HGPS cell (cell line): ENCODE data around the genes SNPH, SIRPD and OXT.

- RRBS: 75% methylated on average over 4 of the region's 37 CpGs
Measured at GRCh38 chr20:129853-130526, 12.4 kb upstream of the DEFB126 start.

- RRBS: 2% methylated on average over 35 of the region's 62 CpGs
Measured at GRCh38 chr20:298030-298861, 876 bp downstream of the ZCCHC3 start.

DNA sequence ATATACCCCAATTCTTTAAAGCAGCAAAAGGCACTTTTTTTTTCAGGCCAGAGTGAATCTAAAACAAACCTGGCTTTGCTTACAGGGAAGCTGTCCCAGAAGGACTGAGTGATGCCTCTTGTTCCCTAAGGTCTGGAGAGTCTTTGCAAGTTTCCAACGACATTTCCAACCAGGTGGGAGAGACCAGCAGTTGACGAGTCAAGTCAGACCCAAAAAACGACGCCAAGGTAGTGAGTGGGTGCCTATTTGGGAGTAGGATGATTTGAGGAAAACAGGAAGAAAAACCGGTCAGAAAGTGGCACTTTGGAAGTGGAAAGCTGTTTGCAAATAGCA lies 25.0 kb downstream of the TBC1D20 start:
- RRBS: no CpG with 5 or more reads among the region's 5 CpGs

GRCh38 chr20:483564-483984 lies 21.2 kb upstream of the TBC1D20 start:
- RRBS: no CpG with 5 or more reads among the region's 10 CpGs

DNA sequence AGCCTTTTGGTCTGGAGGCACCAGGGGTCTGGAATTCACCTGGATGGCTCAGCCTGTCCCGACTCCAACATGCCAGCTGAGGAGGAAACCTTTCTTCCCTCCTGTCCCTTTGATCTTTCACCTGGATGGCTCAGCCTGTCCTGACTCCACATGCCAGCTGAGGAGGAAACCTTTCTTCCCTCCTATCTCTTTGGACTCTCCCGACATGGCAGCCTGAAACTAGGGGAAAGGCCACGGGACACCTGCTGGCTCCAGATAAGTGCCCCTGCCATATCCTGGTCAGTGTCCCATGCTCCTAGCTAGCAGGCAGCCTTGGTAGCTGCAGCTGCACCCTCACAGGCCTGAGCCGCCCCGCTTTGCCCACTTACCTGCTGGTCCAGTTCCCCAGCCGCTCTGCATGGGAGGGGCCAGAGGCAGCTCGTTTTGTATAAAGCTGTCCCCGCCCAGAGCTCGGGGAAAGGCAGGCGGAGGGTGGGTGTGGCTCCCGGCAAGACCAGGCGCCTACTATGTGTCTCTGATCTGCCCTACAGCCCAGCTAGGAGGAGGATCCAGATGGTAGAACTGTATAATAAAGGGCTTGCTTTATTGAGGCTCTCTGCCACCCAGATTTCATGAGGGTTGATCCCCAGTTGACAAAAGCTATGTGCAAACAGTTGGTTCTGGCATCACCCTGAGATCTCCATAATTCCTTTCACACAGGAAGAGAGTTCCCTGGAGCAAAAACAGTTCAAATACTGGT lies 7.5 kb upstream of the SLC52A3 start:
- RRBS: no CpG with 5 or more reads among the region's 12 CpGs

DNA sequence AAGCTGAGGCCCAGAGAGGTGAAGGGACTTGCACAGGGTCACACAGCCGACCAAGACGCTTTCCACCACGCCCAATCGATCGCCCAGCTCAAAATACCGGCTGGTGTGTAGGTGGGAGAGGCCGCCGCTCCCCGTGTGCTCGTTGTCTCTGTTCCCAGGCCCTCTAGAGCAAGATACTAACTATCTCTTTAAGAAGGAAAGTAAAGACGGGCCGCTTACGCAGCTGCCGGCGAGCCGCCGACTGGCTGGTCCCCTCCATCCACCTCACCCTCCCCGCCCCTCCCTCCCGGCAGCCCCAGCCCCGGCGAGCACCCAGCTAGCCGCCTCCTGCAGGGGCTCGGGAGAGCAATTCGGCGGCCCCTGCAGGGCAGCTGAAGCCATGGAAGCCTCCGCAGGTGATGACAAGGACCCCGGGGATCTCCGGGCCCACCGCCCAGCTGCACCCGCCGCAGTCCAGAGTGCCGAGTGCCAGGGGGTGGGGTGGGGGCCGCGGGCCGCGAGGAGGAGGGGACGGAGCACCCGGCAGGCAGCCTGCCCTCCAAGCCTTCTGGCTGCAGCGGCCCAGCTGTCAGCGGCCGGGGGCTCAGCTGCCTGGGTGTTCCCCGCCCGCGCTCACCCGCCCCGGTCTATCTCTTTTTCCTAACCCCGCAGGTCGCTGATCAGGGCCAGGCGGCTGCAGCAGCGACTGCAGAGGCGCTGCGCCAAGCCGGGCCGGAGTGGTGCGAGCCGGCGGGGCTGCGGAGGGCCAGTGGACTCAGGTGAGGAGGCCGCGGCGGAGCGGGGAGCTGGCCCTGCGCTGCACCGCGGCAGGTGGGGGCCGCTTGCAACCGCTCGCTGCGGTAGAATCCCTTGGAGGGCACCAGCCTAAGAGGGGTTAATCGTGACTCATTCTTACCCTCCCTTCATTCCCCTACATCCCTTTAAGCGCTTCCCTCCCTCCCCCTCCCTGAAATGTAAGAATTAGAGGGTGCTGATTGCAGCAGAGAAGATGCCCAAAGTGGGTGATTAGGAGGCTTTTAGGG lies at the start of gene SNPH:
Gene SNPH (plus strand): TSS at position 292 of the 1,022 bp plus-strand sequence.
- RRBS: 3% methylated on average over 35 of the region's 71 CpGs

GRCh38 chr20:1385666-1386515 lies 7.0 kb downstream of the FKBP1A start:
- RRBS: no CpG with 5 or more reads among the region's 5 CpGs

DNA sequence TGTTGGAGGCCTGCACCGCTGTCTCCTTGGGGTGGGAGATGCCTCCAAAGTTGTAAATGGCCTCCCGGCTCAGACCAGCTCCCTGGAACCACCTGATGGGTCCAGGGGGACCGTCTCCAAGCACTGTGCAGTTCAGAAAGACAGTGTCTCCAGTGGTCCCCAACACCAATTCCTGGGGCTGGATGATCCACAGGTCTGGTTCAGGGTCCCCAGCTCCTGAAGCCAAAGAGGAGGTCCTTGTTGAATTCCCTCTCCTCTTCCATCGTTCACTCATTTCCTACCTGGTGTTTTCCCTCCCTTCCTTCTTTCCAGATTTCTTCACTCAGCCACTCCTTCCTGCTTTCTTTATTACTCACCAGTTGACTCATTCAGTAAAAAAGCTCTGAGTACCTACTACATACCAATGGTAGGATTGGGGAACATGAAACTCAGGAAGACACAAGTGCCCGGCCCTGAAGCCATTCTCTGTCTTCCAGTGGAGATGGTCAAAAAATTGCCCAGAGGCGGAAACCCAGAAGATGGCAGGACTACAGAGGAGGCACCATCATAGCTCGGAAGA lies 11.8 kb upstream of the NSFL1C start:
- RRBS: no CpG with 5 or more reads among the region's 7 CpGs

DNA sequence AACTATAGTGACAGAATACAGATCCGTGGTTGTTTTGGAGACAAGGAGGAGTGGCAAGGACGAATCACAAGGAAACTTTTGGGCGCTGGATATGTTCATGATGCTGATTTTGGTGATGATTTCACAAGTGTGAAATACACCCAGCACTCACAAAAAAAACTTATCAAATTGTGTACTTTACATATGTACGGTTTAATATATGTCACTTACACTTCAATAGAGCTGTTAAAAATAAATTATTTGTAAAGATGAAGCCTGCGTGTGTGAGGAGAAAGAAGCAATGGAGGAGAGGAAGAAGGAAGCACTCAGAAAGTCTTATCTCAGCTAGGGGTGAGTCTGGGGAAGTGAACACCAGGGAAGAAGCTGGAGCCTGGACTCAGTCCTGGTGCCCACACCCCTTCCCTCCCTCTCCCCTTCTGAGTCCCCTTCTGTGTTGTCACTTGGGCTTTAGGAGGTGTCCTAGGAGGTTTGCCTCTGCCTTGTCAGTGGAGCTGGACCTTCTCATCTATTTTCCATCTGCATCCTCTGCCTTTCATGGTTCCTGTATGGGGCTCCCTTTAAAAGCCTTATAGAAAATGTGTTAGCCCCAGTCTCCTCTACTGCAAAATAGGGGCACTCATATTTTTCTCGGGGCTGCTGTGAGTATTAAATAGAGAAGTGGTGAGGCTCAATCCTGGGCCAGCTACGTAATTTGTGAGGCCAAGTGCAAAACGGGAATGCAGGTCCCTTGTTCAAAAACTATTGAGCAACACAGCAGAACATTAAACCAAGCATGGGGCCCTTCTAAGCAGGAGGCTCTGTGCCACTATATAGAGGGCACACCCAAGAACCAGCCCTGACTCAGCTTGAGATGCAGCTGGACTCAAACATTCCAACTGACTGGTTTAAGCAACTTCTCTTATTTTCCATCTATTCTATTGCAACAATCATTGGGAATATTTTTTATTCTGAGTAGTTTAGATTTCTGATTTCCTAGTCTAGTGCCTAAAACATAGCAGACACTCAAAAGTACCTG lies 1.8 kb downstream of the SIRPB2 start:
- RRBS: no CpG with 5 or more reads among the region's 8 CpGs

DNA sequence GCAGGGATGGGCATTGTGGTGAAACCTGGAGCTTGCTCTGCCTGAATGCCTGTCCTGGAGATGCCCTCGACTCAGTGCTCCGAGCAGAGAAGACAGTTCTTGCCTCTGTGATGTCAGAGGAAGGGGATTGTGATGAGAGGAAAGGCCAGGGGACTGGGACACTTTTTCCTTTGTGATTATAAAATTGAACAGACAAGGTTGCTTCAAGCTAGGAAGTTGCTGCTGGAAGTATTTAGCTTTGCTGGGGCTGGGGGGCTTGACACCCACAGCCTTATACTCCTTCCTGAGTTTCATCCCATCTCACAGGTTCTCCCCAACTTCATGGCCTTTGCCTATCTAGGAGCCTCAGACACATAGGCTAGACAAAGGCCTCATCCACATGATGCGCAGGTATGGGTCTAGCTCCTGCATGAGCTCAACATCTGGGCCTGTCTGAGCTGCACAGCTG lies at the start of gene SIRPD:
Gene SIRPD (minus strand): TSS at position 66 of the 448 bp plus-strand sequence.
- RRBS: no CpG with 5 or more reads among the region's 3 CpGs

DNA sequence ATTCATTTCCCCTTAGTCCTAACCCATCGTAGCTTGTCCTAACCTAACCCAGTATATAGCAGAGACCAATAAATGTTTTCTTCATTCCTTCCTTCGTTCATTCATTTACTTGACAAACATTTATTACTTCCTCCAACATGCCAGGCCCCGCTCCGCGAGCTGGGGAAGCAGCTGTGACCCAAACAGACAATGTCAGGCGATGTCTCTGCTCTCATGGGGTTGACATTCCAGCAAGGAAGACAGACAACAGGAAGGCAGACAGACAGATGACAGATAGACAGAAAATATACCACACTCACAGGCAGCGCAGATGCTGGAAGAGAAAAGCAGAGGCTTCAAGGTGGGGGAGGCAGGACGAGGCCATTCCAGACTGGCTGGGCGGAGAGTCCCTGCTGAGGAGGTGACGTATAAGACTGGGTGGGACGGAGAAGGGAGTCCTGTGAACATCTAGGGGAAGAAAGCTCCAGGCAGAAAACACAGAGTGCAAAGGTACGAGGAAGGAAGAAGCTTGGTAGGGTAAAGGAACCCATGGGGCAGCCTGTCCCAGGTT lies 33.7 kb upstream of the SIRPA start:
- RRBS: no CpG with 5 or more reads among the region's 12 CpGs

DNA sequence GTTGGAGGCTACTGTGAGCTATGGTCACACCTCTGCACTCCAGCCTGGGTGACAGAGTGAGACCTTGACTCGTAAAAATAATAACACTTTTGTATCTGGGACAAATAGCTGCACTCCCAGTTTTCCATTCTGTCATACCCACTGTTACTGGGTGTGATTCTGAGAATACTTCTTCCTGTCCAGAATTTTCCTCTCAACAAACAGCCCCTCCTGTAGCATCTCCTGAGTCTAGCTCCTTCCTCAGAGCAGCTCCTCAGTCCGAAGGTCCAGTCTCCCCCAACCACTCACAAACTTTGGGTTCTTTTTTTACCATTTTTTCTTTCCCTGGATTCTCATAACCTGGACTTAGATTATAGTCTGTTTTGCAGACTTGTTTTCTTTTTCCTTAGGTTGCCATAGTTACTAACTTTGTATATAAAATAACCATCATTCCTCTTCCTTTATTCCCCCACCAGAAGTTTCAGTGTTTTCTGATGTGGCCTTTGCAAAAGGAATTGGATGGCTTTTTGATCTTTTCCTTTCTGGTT lies 12.8 kb downstream of the STK35 start:
- RRBS: no CpG with 5 or more reads among the region's 2 CpGs

GRCh38 chr20:2483743-2484371 lies 13.3 kb upstream of the SNRPB start:
- RRBS: no CpG with 5 or more reads among the region's 12 CpGs

DNA sequence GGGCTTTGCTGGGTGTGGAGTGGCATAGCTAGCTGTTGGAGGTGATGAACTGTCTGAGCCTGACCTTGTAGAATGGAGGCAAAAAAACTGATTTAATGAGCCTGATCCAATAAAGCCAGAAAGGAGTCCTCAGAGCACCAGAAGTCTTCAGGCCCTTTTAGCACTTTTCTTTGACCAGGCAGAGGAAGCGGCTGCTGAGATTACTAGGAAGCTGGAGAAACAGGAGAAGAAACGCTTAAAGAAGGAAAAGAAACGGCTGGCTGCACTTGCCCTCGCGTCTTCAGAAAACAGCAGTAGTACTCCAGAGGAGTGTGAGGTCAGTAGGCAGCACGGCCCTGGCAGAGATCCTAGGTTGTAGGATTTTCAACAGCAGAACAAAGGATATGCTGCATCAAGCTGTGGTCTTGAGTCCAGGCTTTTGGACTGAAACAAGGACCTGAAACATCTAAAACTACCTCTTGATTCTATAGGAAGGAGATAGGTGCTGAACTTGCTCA lies 4.5 kb downstream of the NOP56 start:
- RRBS: no CpG with 5 or more reads among the region's 6 CpGs

DNA sequence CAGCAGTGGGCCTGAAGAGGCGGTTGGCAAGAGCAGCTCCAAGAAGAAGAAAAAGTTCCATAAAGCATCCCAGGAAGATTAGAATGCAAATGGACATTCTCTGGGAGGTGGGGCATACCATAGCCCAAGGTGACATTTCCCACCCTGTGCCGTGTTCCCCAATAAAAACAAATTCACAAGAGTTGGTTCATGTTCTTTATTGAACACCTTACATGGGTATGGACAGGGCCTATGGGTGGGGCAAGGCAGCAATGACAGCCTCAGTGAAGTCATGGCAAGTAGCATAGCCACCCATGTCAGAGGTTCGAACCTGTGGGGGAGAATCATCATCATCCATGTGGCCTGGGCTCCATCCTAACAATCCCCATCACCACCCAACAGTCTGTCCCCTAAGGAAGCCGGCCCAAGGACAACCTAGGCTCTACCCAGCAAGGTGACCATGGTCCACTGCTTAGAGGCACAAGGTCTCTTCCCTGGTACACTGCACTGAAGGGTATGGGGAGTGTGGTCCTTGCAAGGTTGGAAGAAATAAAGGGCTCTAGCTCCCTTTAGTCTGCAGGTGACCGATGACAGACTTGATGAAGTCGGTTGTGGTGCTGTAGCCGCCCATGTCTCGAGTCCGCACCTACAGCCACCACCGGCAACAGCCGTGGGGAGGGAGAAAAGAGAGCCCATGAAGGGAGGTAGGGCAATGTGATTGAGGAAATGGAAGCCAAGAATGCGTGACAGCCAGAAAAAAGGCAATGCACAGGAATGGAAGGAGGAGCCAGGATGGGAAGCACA lies 5.6 kb downstream of the IDH3B start:
- RRBS: no CpG with 5 or more reads among the region's 12 CpGs

GRCh38 chr20:2693756-2694469 lies 1.3 kb downstream of the EBF4 start:
- RRBS: 16% methylated on average over 24 of the region's 48 CpGs

- RRBS: no CpG with 5 or more reads among the region's 24 CpGs
Measured at GRCh38 chr20:2799504-2800151, 799 bp downstream of the CPXM1 start.

GRCh38 chr20:2804888-2805266 lies 4.5 kb upstream of the CPXM1 start:
- RRBS: 13% methylated on average over 13 of the region's 22 CpGs

DNA sequence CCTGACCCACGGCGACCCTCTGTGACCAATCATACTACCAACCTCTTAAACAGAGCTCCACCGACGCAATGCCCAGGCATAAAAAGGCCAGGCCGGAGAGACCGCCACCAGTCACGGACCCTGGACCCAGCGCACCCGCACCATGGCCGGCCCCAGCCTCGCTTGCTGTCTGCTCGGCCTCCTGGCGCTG lies at the start of gene OXT:
Gene OXT (plus strand): TSS at position 107 of the 190 bp plus-strand sequence.
- RRBS: 44% methylated on average over 8 of the region's 13 CpGs

DNA sequence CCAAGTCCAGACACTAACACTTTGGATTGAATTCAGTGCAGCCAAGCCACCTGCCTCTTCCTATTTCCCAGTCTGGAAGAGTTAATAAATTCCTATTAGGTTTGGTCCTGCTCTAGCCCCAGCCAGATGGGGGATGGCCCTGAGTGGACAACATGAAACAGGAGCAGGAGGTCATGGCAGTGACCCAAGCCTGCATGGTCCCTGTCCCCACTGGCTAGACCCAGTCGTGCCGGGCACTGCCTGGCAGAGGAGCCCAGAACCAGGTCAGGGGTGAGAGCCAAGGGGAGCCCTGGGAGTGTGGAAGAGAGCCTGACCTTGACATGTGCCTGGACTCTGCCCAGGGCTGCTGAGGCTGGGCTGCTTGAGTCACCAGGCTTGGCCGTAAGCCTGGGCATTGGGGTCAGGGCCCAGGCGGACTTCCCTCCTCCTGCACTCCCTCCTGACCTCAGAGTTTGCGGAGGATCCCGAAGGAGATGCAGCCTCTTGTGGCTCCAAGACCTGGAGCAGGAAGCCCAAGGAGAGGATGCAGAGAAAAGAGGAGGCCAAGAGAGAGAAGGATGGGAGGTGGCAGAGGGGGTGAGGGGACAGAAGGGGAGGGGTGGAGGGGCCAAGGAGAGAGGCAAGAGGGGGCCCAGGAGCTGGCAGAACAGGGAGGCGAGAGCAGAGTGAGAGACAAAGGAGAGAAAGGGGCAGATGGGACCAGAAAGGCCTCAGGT lies 3.5 kb downstream of the AVP start:
- RRBS: no CpG with 5 or more reads among the region's 7 CpGs